Measurements from ENCODE around the genes FZD7 and CYP20A1.

GRCh38 chr2:200174219-200175420 lies 131.9 kb upstream of the SPATS2L start:
- PRO-cap = no peak
- RAMPAGE, long total RNA = no peak

GRCh38 chr2:200431539-200432389 lies 78.1 kb downstream of the KCTD18 start:
- PRO-cap = no peak
- RAMPAGE, long total RNA = no peak

- PRO-cap = unidirectional peak, minus-strand start at chr2:200477924; unidirectional peak, minus-strand start at chr2:200478015
- RAMPAGE, long total RNA = start-site peak on the minus strand at chr2:200477907-200477953, 27 reads
These were observed 32.1 kb downstream of the KCTD18 start for GRCh38 chr2:200477534-200478496.

DNA sequence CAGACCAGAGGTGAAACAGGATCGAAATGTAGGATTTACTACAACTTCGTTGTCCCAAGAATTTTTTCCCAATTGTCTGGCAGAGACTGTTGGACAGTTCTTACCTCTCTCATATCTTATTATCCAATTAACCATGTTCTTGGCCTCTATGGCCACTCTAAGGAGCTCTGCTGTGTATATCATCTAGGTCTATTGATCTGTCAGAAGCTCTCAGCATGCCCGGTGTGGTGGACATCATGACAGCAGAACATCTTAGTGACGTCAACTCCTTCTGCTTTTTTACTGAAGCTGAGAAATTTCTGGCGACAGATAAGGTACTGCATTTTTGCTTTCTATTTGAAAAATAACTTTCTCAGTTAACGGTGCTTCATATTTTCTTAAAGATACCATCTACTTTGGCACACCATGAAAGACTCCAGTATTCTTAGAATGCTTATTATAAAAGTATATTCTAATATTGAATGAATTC lies 35.2 kb downstream of the AOX1 start:
- PRO-cap = no peak
- RAMPAGE, long total RNA = no peak

DNA sequence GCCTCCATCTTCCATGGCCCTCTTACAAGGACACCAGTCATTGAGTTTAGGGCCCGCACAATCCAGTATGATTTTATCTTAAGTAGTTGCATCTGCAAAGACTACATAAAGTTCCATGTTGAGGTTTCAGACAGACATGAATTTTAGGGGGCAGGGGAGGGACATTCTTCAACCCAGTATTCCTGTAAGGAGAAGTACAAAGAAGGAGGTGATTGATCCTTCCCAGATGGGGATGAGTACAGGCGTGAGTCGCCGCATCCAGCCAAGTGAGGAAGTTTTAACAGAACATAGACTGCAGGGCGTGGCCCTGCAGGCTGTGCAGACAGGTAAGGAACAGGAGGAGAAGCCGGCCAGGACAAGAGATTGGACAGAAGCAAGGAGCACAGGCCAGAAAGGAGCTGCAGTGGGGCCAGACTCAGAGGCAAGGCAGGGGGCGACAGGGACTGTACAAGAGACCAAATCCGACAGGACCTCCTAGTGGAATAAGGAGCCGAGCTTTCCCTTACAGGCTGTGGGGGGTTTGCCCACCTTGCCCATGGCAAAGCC lies 44.3 kb upstream of the BZW1 start:
- PRO-cap = no peak
- RAMPAGE, long total RNA = no peak

DNA sequence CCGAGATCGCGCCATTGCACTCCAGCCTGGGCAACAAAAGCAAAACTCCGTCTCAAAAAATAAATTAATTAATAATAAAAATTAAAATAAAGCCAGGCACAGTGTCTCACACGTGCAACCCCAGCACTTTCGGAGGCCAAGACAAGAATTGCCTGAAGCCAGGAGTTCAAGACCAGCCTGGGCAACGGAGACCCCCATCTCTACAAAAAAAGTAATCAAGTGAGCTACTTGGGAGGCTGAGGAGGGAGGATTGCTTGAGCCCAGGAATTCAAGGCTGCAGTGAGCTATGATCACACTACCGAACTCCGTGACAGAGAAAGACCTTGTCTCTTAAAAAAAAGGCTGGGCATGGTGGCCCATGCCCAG lies 18.9 kb downstream of the BZW1 start:
- PRO-cap = no peak
- RAMPAGE, long total RNA = no peak

- PRO-cap = no peak
- RAMPAGE, long total RNA = no peak
These were observed 487 bp downstream of the HYCC2 start for GRCh38 chr2:201070894-201071474.

- PRO-cap = no peak
- RAMPAGE, long total RNA = no peak
These were observed 5.3 kb downstream of the CFLAR start for GRCh38 chr2:201121170-201121774.

GRCh38 chr2:201127487-201128056 lies 11.6 kb downstream of the CFLAR start:
- PRO-cap = bidirectional peak, plus-strand start at chr2:201127827, minus-strand start at chr2:201127660
- RAMPAGE, long total RNA = no peak

GRCh38 chr2:201179804-201180432 lies 3.0 kb upstream of the CASP10 start:
- PRO-cap = no peak
- RAMPAGE, long total RNA = no peak

DNA sequence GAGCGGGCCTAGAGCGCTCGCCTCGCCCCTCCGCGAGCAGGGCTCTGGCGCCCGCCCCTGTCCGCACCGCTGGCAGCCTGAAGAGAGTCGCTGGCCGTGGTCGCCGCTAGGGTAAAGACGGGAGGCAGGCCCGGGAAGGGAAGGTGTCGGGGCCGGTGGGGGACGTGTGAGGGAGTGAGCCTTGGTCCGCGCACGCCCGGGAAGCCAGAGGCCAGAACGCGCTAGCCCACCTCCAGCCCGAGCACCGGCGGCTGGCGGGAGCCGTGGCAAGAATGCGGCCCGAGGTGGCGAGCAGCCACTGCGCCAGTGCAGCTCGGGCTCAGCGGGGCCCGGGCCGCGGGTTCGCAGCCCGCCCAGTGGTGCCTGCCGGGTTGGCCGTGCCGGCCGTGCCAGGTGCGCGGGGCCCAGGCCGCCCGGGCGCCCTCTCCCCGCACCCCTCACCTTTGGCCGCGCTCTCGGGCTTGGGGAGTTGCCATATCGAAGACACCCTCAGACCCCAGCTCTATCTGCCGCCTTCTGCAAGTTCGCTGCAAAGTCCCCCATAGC lies 361 bp downstream of the STRADB start:
- PRO-cap = unidirectional peak, plus-strand start at position 162 of the sequence
- RAMPAGE, long total RNA = start-site peak on the plus strand centred at position 38 of the sequence, 99 bp wide, 14 reads

DNA sequence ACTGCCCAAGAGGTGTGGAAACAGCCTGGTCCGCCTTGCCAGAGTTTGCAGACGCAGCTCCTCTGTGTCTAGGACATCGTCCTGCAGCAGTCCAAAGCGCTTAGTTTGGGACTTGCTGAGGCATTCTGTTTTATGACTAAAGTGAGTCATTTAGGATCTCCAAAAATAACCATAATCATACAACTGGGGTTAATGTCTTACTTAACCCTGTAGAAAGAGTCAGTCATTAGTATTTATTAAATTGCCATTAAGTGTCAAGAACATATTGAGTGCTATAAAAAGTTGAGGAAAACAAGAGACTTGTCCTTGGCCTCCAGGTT lies 74.8 kb downstream of the CDK15 start:
- PRO-cap = unidirectional peak, minus-strand start at position 102 of the sequence
- RAMPAGE, long total RNA = no peak

DNA sequence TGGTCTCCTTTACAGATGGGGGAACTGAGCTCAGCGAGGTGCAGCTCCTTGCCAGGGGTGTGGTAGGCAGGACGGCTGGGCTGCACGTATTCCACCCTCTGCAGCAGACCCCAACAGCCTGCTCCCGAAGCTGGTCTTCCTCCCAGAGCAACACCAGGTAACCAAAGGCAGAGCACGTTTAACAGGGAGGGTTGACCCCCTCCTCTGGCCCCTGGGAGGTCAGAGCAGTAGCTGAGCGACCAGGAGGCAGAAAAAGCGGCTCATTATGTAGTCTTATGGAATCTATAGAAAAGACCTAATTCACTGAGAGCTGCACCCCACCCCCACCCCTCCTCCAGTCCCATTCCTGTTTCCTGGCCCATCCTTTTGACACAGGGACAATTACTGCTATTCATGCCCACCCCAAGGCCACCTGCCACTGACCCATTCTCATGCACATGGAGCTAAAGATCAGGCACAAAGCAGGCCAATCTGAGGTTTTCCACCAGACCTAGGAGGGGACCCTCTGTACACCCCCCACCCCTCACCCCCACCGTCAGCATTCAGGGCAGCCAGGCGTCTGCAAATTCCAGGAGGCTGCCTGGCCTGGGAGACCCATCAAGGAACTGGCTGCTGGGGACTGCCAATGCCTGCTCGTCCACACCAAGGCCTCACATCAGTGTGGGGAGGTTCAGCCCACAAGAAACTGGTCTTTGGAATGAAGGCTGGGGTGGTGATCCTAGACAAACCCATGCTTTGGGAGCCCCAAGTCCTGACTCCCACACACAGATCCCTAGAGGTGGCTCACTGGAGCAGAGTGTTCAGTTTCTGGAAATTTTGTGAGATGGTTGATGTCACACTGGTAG lies 60.8 kb upstream of the FZD7 start:
- PRO-cap = no peak
- RAMPAGE, long total RNA = no peak

- PRO-cap = bidirectional peak, plus-strand start at chr2:202032371, minus-strand start at chr2:202032080; bidirectional peak, plus-strand start at chr2:202032658, minus-strand start at chr2:202032429
- RAMPAGE, long total RNA = no peak
These were observed 1.6 kb upstream of the FZD7 start for GRCh38 chr2:202031980-202032496.

DNA sequence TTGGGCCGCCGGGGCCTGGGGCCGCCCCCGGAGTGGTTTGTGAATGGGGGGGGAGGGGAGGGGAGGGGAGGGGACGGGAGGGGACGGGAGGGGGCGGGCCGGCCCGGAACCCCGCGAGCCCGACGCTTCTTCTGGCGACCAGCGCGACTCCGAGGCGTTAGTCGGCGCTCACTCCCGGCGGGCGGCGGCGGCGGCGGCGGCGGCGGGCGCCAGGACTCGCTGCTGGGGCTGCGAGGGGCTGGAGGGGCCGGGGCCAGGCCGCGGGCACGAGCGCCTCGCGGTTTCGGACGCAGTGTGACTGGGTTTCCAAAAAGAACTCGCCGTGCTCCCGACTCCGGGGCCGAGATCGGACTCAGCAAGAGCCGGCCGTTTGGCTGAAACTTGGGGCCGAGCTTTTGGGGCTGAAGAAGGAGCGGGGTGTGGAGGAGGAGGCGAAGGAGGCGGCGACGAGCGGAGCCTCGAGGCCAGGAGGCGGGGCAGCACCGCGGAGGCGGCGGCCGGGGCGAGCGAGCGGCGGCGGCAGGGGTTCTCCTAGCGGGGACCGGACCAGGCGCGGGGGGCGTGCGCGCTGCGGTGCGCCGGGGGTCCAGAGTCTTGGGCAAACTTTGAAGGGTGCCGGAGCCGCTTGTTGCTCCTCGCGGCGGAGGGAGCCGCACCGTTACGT lies at the start of gene FZD7:
FZD7 (plus strand) TSS at position 157 of the 664 bp plus-strand sequence.
- PRO-cap = bidirectional peak, plus-strand start at position 157 of the sequence, minus-strand start outside the sequence; bidirectional peak, plus-strand start at position 487 of the sequence, minus-strand start at position 421 of the sequence
- RAMPAGE, long total RNA = no peak

GRCh38 chr2:202091182-202092090 lies 18.4 kb downstream of the KIAA2012 start:
- PRO-cap = no peak
- RAMPAGE, long total RNA = no peak

- PRO-cap = no peak
- RAMPAGE, long total RNA = no peak
These were observed 23.2 kb downstream of the NOP58 start for GRCh38 chr2:202288864-202289091.

DNA sequence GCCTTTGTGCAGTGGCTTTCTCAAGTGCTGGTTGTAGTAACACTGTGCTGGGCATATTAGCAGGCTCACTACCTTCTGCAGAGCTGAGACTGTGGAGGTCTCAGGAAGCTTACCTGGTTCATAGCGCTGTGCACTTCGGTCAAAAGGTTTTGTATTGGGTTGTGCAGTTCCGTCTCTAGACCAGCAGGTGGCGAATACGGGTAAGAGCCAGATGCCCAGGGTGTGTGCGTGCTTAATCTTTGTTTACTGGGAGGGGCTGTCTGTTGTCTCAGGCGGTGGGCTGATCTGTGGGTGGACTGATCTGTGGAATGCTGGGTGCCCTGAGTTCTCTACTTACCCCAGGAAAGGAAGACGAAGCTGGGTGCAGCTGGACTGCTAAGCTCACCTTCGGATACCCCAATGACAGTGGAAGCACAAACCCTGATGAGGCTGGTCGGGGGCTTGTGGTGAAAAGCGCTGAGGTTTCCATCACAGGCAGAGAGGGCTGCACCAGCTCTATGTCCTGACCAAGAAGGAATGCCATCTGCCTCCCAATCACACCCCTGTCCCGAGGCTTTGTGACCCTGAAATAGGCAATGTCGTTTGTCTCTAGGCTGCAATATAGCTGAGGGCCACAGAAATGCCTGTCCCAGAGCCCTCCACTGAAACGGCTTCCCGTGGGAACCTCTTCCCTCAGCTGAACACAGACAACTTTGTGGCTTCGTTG lies 46.0 kb upstream of the FAM117B start:
- PRO-cap = no peak
- RAMPAGE, long total RNA = no peak

DNA sequence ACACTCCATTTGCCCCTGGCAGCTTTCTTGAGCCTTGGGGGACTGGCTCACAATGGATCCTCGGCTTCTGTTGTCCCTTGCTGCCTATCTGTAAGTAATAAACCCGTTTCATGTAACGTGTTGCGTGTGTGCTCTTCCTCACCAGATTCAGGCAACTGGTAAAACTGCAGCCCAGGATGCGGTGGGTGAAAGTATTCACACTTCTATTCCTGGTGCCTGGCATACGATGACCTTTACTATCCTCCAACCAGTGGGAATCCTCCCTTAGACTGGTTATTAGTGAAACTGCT lies 13.6 kb upstream of the ICA1L start:
- PRO-cap = no peak
- RAMPAGE, long total RNA = no peak

DNA sequence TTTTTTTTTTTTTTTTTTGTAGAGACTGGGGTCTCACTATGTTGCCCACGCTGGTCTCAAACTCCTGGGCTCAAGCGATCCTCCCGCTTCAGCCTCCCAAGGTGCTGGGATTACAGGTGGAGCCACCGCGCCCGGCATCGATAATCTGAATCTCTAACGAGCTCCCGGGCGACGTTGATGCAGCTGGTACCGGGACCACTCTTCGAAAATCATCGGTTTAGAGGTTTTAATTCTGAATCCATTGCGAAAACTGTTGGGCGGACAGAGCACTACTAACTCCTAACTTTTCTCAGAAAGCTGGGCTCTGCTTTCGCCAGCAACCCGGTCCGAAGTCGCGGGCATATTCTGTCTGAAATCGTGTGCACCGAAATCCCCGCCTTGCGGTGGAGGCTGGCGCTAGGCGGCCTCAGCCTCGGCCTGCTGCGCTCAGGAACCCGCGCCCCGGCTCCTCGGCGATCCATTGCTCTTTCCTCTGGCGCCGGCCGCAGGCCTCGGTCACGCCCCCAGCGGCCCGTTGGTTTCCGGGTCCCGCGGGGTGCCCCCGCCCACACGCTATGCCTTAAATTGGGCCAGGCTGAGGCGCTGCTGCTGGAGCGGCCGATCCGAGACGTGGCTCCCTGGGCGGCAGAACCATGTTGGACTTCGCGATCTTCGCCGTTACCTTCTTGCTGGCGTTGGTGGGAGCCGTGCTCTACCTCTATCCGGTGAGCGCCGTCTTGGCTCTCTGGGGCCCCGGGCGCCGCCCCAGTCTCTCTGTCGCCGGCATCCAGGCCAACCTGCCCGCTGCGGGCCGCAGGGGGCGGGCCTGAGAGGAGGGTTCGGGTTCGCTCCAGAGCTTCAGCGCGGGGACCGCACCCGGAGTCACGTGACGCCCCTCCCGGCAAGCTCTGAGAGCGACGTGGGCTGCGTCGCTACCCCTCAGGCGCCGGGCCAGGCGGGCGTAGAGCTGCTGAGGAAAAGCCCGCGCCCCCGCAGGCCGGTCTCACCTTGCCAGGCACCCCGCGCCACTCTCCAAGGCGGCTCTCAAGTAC lies at the start of gene CYP20A1:
CYP20A1 (plus strand) TSS at position 588 of the 1,031 bp plus-strand sequence.
- PRO-cap = bidirectional peak, plus-strand start at position 572 of the sequence, minus-strand start at position 462 of the sequence; bidirectional peak, plus-strand start at position 921 of the sequence, minus-strand start at position 807 of the sequence
- RAMPAGE, long total RNA = start-site peak on the plus strand centred at position 579 of the sequence, 27 bp wide, 312 reads; start-site peak on the minus strand centred at position 809 of the sequence, 7 bp wide, 41 reads

Data from vagina (tissue), 1 donor.